Mammary microvascular endothelial cell (primary cell): ENCODE results near the gene FAM50B.

DNA sequence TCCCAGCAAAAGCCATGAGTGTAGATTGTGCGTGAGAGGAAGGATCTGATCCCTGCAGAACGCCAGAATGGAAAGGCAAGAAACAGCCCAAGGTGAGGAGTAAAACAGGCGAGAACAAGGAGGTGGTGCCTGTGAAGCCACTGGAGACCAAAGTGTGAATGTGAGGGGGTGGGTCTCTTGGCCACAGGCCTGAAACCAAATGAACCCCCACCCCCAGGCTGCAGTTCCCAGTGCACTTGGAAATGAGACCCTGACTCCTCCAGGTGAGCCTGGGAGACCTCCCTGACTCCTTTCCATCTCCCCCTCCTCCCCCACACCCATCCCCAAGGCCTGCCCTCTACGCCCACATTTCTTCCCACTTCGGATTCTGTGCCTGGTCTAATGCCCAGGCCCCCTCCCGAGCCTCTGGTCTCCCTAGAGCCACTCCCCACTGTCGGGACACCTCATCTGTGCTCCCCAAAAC lies 1.7 kb downstream of the SERPINB9 start:
- RAMPAGE, long total RNA = no peak

DNA sequence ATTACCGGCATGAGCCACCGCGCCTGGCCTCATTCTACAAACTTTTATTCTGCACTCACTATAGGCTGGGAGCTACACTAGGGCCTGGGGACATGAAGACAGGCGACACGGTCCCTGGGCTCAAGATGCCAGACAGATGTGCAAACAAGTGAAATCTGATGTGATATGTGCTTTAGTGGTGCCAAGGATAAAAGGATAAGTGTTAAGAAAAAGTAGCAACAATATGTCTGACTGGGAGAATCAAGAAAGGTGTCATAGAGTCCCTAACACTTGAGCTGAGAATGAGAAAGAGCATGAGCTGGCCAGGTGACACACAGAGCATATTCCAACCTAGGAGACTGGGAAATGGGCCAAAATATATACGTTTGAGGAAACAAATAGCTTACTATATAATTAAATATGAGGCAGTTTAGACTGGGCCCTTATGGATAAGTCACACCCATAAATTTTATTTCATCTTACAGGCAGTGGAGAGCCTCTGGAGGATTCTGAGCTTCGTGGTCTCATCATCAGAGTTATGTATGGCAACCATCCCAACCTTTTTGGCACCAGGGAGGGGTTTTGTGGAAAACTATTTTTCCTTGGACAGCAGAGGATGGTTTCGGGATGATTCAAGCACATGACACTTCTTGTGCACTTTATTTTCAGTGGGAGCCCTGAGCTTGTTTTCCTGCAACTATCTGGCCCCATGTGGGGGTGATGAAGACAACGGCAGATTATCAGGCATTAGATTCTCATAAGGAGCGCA lies 13.0 kb upstream of the NQO2 start:
- RAMPAGE, long total RNA = no peak

- RAMPAGE, long total RNA = no peak
Observed at GRCh38 chr6:2988974-2989438, 10.7 kb upstream of the NQO2 start.

DNA sequence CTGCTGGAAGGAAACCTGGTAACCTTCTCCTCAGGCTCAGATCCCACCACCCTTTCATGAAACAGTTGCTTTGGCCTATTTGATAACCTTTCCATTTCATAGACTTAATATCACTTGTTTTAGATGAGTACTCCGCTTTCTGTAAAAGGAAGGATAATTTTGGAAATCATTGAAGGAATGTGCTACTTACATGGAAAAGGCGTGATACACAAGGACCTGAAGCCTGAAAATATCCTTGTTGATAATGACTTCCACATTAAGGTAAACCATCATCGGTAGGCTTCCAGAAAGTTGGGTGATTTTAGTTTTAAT lies 12.5 kb downstream of the RIPK1 start:
- RAMPAGE, long total RNA = no peak

GRCh38 chr6:3088923-3089898 lies 20.9 kb downstream of the RIPK1 start:
- RAMPAGE, long total RNA = no peak

DNA sequence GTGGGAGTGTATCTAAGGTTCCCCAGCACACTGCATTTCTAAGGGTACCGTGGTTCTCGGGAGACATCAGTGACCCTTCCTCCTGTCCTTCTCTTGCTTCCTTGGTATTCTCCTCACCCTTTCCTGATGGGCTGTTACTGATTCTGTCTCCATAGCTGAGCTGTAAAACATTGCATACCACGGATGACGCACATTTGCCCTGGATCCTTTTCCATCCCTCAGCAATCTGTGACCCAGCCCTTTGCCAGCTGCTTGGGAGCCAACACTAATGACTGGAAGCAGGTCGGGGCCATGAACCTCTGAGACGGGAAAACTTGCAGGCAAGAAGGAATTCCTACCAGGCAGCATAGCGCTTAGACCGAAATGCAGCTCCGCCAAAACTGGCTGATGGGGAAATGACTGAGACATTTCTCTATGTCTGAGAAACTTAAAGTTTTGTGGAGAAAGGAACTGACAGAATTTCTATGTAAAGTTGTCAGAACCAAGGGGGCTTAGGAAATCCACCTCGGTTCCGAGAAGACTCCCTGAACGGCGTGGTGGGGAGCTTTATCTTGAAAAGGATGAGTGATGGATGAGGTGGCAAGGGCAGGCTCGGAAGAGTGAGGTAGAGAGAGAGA lies 19.3 kb downstream of the TUBB2B start:
- RAMPAGE, long total RNA = no peak

- RAMPAGE, long total RNA = no peak
Observed at GRCh38 chr6:3291771-3292416, 33.1 kb downstream of the PSMG4 start.

GRCh38 chr6:3341398-3341926 lies 82.7 kb downstream of the PSMG4 start:
- RAMPAGE, long total RNA = no peak

GRCh38 chr6:3356973-3357657 lies 98.4 kb downstream of the PSMG4 start:
- RAMPAGE, long total RNA = no peak

- RAMPAGE, long total RNA = no peak
Observed at GRCh38 chr6:3389733-3390202, 67.1 kb downstream of the SLC22A23 start.

DNA sequence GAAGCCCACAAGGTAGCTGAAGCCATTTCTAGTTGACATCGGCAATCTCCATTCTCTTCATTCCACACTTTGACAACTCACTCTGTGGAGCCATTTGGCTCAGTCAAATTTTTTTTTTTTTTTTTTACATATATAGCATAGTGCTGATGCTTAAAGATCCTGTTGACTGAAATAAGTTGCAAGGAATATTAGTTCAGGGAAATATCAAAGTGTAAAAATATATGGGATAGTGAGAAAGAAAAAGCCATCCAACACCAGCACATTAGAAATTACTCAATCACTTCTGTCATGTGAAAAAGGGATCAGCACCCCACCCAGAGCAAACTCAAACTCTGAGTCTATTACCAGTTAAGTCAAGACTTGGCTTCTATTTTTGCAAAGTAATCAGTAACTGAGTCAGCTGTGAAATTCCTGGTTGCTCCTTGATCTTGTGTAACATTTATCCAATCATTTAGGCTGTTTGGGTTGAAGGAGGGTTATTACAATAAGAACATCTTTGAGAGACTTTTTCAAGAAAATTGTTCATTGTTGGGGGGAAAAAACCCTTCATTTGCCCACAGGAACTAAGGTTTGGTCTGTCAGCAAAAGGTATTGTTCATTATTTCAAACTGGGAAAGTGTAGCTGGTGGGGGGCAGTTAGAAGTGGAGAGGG lies 51.2 kb downstream of the SLC22A23 start:
- RAMPAGE, long total RNA = no peak

GRCh38 chr6:3526663-3527351 lies 70.0 kb upstream of the SLC22A23 start:
- RAMPAGE, long total RNA = no peak

DNA sequence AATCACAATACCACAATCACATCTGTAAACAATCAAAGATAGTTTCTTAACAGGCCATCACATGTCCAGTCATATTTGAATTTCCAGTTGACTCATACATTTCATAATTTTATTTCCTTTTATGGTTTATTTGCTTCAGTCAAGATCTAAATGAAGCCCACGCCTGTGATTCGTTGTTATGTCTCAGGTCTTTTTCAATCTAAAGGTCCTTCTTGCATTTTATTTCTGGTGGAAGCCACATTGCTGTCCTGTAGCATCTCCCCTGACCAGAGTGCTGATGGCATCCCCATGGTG lies 128.5 kb upstream of the SLC22A23 start:
- RAMPAGE, long total RNA = no peak

DNA sequence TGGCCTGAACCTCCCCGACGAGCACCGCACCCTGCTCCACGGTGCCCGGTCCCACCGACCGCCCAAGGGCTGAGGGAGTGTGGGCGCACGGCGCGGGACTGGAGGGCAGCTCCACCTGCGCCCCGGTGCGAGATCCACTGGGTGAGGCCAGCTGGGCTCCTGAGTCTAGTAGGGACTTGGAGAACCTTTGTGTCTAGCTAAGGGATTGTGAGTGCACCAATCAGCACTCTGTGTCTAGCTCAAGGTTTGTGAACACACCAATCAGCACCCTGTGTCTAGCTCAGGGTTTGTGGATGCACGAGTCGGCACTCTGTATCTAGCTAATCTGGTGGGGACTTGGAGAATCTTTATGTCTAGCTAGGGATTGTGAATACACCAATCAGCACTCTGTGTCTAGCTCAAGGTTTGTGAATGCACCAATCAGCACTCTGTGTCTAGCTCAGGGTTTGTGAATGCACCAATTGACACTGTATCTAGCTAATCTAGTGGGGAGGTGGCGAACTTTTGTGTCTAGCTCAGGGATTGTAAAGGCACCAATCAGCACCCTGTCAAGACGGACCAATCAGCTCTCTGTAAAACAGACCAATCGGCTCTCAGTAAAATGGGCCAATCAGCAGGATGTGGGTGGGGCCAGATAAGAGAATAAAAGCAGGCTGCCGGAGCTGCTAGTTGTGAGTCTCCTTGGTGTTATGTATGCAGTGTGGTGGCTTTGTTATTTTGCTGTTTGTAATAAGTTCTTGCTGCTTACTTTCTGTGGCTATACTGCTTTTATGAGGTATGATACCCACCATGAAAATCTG lies 20.6 kb upstream of the PXDC1 start:
- RAMPAGE, long total RNA = no peak

- RAMPAGE, long total RNA = no peak
Observed at GRCh38 chr6:3837604-3838061, 11.5 kb upstream of the FAM50B start.

DNA sequence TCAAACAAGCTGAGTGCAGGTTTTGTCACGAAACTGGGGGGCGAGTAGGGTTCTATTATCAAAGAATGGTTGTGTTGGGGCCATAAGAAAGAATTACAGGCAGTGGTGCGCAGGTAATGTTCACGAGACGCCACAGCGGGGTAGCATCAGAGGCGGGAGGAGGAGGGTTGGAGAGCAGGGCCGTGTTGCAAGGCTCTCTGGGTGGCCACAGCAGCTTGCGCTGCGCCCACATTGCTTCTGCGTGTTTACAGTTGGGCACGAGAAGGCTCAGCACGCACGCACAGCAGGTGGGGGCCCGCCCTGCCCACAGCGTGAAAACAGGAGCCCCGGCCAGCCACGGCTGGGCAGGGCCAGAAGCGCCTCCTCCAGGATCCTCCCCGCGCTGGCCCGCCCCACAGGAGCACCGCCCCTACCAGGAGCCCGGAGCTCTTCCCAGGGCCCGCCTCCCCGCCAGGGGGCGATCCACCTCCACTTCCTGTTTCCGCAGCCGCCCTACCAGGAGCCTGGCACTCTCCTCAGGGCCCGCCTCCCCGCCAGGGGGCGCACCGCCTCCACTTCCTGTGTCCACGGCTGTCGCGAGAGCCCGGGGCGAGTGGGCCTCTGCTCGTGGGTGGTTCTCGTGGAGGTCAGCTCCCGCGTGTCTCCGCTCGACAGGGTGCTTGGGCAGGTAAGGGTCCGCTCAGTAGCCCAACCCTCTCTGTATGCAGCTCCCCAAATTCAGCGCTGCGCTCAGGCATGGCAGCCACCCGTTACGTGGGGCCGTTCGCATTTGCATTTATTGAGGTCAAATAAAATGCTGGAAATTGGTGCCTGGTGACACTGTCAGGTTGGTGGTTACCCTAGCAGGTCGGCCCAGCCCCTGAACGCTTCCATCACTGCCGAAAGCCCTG lies at the start of gene FAM50B:
TSS of gene FAM50B (plus strand) at position 554 of the 890 bp plus-strand sequence.
- RAMPAGE, long total RNA = no peak

DNA sequence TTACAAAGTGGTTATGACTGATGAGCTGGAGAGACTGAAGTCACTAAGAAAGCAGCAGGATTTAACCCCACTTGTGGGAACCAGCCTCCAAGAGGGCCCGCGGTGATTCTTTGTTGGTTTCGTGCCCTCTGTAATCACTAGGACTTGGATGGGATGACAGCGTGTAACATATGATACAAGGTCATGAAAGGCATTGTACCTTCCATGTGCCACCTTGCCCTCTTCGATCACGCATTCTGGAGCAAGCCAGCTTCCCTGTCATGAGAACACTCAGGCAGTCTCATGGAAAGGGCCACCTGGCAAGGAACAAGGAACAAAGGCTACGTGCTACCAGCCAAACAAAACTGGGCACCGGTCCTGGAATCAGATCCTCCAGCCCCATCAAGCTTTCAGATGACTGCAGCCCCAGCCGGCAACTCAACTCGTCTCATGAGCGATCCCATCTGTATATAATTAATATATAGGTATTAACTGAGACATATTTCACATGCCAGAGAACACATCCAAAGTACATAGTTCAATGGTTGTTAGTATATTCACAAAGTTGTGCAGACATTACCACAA lies 8.7 kb downstream of the FAM50B start:
- RAMPAGE, long total RNA = no peak

DNA sequence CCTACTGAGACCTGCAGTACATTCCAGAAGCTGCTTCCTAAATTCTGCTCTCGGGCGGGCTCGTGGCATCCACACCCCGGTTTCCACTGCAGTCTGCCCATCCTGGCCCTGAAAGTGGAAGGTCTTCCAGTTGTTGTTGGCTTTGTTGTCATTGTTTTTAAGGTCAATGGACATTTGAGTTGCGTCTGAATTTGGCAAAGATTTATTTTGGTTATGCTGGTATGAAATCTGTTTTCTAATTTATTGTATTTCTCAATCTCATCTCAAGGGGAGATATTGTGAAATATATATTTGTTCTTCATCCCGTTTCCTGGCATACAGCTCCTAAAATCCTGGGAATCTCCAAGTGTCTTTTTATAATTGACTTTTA lies 39.4 kb downstream of the FAM50B start:
- RAMPAGE, long total RNA = no peak

DNA sequence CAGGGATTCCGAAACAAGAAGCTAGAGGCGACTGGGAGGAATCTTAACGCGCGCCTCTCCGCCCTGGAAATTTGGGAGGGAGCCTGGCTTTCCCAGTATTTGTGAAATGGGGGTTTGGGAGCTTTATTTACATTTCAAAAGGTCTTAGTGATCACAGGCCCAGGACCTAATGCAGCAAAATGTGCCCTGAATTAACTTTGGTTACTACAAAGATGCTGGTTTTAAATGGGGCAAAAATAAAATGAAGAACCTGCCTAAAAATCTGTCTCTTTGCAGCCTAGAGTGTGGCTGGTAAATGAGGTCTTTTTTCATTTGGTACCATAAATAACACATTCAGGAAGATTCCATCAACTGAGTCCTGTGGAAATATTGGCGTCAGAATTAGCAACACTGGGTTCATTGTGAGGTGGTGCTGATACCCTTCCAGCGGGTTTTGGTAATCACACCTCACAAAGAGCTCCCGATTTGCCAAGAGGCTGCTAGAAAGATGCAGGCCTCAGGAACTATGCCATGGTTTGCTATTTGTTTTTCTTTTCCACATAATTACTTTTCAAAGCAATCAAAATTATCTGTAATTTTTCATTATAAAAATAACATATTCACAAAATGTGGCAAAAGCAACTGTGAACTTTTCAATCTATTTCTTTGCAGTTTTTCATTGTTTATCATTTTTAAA lies 55.3 kb downstream of the FAM50B start:
- RAMPAGE, long total RNA = no peak

DNA sequence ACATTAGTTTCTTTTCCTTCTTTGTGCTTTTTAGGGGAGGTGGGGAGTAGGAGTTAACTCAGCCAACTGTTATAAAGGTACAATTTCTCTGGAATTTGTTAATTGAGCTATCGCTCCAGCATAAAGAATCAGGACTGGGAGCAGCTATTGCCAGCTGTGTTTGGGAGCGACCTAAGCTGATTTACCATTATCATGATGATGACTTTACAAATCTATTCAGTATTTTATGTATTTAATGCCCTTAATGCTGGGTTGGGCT lies 82.0 kb upstream of the PRPF4B start:
- RAMPAGE, long total RNA = no peak